ENCODE measurements around the genes DISP1 and TLR5.

- PRO-cap, result no peak
Observed at GRCh38 chr1:221552731-221553304, 189.1 kb downstream of the DUSP10 start.

- PRO-cap, result no peak
Observed at GRCh38 chr1:221708817-221709629, 32.9 kb downstream of the DUSP10 start.

GRCh38 chr1:221738687-221739832 lies 2.8 kb downstream of the DUSP10 start:
- PRO-cap, result no peak

- PRO-cap, result no peak
Observed at GRCh38 chr1:222420532-222421142, 127.3 kb downstream of the HHIPL2 start.

- PRO-cap, result no peak
Observed at GRCh38 chr1:222521967-222522381, 25.9 kb downstream of the HHIPL2 start.

DNA sequence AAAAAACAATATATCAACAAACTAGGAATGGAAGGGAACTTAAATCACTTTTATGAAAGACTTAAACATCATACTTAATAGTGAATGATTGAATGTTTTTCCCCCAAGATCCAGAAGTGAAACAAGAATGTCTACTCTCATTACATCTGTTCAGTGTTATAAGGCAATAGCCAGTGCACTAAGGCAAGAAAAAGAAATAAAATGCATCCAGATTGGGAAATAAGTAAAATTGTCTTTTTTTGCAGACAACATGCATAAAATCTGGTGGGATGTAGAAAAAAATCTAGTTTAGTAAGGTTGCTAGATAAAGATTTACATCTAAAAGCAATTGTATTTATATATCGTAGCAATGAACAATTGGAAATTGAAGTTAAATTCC lies 21.8 kb downstream of the MIA3 start:
- PRO-cap, result no peak

DNA sequence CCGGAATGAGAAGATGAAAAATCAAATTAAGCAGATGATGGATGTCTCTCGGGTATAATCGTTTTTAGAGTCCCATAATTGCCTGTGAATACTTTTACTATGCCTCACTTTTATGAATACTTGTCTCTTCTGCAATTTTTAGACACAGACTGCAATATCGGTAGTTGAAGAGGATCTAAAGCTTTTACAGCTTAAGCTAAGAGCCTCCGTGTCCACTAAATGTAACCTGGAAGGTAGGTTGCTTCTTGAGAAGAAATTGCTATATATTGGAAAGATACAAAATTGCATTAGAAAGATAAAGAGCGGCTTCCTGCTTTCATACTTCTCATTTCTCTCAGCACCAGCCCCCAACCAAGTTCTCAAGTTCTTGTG lies 36.3 kb downstream of the MIA3 start:
- PRO-cap, result no peak

DNA sequence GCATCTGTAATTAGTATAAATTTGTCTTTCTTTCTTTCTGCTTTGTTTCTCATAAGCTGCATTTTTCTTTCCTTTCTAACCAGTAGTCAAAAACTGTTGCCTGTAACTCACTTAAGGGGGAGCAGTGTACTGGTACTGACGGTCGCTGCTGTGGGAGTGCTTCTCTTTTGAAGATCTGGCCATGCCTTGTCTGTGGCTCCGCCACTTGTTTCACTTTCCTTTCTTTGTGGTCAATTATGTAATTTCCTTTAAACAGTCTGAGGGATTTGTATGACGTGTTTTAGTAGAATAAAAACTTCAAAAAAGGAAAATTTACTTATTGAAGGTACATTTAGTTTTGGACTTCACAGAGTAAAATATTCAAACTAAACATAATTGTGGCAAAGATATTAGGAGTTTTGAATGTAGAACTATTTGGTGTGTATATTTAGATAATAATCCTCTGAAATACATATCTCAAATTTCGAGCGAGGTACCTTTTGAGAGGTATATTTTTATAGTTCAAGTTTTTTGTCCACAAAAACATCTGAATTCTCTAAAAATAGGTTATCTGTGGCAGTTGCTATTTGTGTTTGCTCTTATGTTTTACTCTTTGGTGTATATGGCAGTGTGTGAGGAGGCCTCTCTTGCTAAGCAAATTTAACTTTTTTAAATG lies 37.1 kb downstream of the MIA3 start:
- PRO-cap, result unidirectional peak, minus-strand start at position 158 of the sequence

DNA sequence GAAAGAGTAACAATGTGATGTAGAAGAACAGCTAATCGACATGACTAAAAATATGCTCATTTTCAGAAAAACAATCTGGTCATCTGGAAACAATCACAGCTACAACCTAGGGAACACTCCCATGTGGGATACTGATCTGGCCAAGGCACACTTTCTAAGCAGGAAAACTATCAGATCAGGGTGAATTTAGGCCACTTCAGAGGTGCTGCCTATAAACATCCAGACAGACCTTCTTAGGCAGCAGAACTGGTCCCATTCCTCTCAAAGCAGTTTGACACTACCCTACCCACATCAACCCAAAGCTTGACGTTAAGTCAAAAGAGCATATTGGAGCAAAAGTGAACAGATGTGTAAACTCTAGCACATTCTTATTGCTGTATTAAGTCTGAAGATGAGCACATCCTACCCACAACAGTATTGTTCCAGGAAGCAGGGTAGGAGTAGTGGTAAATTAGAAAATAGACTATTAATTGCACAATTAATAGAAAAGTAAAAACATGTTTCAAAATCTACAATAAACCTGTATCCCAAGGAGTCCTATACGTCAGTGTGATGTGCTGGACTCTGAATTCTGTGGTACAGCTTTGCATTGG lies 43.0 kb downstream of the AIDA start:
- PRO-cap, result no peak

DNA sequence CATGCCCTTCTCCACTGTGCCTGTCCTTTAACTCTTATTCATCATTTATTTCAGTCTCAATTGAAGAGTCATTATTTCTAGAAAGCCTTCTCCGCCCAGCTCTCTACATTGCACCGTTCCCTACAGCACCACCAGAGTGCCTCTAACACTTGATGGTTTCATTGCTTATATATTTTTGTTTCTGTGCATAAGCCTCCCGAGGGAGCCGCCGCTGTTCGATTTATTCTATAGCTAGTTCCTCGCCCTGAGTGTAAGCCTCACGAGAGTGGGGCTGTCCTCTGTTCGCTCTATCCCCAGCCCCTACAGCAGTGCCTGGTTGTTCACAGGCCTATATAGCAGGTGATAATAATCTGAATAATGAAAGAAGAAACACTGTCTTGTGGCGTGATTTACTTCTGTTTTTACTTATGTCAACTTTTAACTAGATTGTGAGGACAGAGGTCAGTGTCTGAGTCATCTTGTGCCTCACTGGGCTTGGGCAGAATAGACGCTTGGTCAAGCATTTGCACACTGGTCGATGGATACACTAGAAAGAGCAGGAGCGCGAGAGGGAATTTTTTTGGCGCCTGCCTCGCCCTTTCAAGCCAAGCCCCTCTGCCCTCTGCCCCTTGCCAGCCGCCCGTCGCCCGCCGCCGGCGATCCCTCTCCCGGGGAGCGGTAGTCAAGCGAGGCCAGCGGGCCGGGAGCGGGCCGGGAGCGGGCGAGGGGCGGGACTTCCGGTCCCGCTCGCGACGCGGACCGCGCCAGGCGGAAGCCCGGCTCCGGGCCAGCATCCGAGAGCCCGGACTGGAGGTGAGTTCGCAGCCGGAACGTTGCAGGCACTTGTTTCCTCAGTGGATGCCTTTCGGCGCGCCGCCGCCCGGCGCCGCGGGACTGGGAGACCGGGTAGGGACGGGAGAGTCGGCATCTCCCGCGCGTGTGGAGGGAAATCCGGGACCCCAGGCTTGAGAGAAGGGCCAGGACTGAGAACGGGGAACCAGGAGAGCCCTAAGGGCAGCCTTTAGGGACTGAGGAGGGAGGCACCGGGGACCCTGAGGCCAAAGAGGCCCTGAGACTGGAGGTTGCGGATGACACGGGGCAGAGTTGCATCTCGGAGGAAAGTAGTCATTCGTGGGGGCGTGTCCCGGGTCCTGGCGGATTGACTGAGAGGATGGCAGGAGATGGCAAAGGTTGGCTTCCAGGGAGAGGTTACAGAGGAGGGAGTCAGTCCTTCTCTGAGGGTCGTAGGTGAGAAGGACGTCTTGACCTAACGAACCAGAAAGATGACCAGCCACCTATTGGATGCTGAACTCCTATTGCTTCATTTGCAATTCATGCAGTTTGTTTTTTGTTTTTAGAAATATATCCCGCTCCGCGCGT lies at the start of gene DISP1:
DISP1 (plus strand) TSS at position 753 of the 1,359 bp plus-strand sequence.
- PRO-cap, result unidirectional peak, plus-strand start at position 468 of the sequence; bidirectional peak, plus-strand start at position 772 of the sequence, minus-strand start at position 649 of the sequence

GRCh38 chr1:223142886-223143630 lies at the start of gene TLR5:
Gene TLR5, minus strand, starts transcription at chr1:223143248.
- PRO-cap, result bidirectional peak, plus-strand start at chr1:223143375, minus-strand start at chr1:223143252

GRCh38 chr1:223250229-223250825 lies 107.3 kb upstream of the TLR5 start:
- PRO-cap, result no peak

DNA sequence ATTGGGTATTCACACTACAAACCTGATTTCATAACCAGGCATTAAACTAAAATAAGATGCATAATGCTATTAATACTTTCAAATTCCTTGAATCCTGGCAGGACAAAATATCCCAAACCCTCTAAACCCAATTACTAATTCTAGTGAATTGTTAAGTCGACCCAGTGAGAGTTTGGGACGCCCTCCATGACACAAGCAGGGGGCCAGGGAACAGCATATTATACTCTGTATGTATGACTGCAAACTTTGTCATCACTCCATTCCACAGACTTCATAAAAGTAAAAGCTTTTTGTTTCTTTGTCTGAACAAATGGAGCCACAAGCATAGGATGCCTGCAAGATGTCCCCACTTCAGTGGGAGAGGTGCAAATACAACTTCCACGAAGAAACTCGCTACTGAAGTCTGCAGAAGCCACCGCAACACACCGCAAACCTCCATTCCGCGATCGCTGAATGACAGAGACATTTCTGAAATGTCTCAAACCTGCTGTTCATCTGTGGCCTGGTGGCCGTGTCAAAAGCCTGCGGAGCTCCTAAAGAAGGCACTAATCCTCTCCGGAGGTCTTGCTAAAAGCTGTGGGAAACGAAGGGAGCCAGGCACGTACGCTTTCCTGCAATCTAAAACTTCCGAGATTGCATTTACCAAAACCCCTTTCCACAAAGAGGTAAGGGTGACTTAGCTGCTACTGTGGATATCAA lies 1.1 kb downstream of the TP53BP2 start:
- PRO-cap, result unidirectional peak, plus-strand start at position 481 of the sequence

- PRO-cap, result no peak
Observed at GRCh38 chr1:223915449-223915946, 69.8 kb upstream of the TP53BP2 start.

DNA sequence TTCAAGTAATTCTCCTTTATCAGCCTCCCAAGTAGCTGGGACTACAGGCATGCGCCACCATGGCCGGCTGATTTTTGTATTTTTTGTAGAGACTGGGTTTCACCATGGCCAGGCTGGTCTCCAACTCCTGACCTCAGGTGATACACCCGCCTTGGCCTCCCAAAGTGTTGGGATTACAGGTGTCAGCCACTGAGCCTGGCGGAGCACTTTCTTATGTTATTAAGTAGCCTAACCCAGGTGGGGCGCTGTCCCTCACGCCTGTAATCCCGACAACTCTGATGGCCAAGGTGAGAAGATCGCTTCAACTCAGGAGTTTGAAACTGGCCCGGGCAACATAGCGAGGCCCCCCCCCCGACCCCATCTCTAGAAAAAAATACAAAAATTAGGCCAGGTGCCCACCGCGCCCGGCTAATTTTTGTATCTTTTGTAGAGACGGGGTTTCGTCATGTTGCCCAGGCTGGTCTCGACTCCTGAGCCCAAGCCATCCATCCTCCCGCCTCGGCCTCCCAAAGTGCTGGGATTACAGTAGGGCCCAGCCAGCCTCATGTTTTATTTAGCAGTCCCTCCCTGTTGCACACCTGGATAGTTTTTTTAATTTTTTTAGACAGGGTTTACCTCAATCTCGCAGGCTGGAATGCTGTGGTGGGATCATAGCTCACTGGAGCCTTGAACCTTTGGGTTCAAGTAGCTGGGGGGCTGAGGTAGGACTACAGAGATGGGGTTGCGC lies 122.1 kb upstream of the FBXO28 start:
- PRO-cap, result no peak

- PRO-cap, result no peak
Observed at GRCh38 chr1:224011463-224012325, 102.2 kb upstream of the FBXO28 start.

DNA sequence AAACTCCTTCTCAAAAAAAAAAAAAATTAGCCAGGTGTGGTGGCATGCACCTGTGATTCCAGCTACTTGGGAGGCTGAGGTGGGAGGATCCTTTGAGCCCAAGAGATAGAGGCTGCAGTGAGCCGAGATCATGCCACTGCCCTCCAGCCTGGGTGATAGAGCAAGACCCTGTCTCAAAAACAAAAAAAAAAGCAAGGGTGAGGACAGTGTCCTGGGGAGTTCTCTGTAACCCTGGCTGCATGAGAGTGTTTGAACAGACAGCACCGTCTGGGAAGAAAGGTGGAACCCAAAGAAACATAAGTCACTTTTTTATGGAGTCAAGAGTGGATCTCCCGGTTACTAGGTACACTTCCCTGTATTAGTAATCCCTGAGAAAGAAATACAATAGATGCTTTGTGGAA lies 16.5 kb downstream of the DEGS1 start:
- PRO-cap, result no peak

DNA sequence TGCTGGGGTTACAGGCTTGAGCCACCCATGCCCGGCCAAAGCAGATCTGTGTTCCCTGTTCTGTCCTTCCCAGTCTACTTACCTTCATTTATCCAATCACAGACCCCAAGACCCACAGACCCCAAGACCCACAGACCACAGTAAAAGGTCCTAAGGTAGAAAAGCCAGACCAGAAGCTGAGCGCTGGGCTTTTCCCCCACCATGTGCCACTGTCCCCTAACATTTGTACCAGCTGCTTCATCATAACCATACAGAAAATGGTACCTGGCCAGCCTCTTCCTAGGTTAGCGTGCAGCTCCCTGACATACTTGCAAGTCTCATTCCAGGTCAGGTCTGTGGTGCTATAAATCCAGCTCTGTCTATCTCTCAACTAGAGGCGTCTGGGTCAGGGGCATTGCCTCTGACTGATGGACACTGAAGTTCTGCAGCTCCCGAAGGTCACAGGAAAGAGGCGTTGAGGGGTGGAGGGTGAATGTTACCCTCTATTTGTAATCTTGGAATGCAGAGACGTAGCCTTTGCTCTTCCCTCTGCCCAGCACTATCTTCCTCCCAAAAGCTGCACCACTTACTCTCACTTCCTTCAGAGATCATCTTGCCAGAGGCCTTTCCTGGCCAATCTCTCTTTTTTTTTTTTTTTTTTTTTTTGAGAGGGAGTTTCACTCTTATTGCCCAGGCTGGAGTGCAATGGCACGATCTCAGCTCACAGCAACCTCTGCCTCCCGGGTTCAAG lies 27.1 kb downstream of the DEGS1 start:
- PRO-cap, result no peak

DNA sequence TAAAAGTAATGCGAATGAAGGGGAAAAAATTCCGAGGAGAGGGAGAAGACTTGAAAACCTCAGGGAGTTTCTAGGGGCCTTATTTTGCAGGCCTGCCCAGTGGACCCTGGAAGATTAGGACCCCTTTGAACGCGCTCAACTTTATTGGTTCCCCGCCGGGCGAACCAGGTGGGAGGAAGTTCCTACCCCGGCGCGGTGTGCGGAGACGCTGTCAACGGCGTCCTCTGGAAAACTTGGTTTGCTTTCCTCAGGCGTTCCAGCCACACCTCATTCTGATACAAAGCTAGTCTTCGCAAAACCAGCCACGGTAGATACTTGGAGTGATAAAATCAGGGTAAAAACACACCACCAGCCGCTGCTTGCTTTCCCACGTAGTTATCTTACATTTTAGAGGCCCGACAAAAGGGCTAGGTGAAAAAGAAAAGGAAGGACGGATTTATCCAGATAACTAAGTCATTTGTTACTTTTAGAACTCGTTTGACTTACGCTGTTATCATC lies 349 bp upstream of the NVL start:
- PRO-cap, result bidirectional peak, plus-strand start at position 171 of the sequence, minus-strand start outside the sequence

GRCh38 chr1:224340938-224341509 lies 11.1 kb upstream of the NVL start:
- PRO-cap, result no peak